ENCODE data around the gene EZH1.

GRCh38 chr17:41914467-41915012 is 4.2 kb downstream of the ACLY start:
- PRO-cap, result no peak

- PRO-cap, result no peak
Observed at GRCh38 chr17:42021374-42021881, 1.5 kb downstream of the NKIRAS2 start.

GRCh38 chr17:42101519-42102033 is 3.3 kb upstream of the ZNF385C start:
- PRO-cap, result no peak

DNA sequence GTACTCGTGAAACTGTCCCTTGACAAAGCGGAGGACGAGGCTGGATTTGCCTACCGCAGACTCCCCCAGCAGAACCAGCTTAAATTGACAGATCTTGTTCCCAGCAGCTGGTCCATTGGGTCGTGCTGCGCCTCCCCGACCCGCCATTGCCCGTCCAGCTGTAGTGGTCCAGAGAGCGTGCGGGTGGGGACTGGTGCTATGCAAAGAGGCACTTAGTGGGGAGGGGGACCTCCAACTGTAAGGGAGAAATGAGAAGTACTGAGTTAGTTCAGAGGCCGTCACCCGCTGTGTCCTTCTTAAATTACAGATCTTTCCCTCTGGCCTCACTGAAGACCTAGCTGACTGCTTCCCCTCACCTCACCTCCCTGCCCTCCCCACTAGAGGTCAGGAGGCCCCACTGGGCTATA is 7.8 kb downstream of the HSPB9 start:
- PRO-cap, result no peak

DNA sequence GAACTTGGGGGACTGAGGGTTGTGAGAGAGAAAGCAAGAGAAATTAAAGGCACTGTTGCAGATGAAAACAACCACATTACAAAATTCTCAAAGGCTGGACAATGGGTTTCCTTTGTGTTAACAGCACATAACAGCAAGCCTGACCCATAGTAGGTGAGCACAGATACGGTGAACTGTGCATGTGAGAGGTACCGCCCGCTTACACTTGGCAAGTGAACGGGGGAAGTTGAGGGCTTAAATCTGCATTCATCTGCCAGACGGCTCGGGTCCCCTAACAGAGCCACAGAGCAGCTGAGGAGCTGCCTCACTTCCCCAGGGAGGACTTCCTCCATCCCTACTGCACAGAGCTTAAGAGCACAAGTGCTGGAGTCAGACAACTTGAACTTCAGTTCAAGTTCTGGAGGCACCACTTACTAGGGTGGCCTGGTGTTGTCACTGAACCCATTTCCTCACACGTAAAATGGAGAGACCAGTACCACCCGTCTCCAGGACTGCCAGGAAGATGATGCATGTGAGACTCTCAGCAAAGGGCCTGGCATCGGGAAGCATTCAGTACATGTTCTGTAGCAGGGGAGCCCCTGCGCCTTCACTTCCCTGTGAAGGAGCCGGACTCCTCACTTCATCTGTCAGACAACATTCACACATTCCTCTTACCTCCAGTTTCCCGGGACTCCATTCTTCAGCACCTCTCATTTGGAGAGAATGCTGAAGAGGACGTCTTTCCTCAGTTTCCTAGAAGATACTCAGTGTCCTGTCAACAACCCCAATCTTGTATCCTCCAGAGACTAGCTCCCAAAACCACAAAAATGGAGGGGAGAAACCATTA is 13.3 kb downstream of the RAB5C start:
- PRO-cap, result no peak

DNA sequence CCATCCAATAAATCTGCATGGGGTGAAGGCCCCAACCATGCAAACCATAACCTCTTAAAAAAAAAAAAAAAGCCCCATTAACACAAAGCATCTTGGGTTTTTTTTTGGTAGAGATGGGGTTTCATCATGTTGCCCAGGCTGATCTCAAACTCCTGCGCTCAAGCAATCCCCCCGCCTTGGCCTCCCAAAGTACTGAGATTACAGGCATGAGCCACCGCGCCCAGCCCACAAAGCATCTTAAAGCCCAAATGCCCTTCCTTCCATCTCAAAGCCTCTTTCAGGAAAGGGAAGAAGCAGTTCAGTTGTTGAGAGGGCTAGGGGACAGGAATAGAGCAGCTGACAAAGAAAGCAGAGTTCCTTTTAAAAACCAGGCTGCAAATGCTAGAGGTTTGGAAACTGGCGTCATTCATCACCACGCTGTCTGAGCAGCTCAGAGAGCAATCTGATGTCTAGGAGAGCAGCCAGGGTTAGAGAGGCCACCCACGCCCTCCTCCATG is 12.6 kb downstream of the RAB5C start:
- PRO-cap, result no peak

DNA sequence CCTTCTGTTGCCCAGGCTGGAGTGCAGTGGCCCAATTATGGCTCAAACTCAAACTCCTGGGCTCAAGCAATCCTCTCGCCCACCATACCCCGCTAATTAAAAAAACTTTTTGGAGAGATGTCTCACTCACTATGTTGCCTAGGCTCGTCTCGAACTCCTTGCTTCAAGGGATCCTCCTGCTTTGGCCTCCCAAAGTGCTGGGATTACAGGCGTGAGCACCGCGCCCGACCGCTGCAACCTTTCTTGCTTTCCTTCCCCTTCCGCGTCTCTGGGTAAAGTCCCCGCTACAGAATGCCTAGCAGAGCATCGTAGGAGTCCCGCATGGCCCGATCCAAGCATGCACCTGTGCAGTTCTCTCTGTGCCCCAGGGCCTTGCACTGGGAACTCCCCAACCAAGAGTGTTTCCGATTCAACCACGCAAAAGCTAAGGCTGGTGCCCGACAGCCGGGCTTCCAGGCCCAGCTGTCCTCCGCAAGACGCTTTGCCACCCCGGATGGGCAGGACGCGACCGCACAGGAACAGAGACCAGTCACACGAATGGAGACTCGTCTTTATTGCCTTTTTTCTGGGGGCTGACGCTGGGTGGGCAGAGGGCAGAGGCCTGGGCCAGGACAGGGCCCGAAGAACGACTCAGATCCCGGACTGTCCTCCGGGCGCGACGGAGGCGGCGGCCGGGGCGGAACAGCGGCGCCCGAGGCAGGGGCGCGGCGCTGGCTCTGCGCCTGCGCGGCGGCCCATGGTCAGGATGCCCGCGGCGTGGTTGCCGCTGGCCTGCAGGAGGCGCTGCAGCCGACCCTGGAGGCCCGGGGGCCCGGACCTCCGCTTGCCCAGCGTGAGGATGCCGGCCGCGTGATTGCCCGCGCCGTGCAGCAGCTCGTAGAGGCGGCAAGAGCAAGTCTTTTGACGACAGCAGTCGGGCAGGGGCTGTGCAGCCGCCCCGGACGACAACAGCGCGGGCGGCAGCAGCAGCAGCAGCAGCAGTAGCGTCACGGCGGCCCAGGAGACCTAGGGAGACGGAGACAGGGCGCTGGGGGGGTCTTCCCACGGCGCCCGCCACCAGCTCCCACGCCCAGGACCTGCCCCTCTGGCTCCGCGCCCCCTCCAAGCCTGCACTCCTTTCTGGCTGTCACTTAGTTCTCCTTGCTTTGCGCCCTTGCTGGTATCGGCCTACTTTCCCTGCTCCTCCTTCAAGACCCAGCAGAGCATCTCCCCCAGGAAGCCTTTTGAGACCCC is 1.3 kb downstream of the HCRT start:
- PRO-cap, result no peak

DNA sequence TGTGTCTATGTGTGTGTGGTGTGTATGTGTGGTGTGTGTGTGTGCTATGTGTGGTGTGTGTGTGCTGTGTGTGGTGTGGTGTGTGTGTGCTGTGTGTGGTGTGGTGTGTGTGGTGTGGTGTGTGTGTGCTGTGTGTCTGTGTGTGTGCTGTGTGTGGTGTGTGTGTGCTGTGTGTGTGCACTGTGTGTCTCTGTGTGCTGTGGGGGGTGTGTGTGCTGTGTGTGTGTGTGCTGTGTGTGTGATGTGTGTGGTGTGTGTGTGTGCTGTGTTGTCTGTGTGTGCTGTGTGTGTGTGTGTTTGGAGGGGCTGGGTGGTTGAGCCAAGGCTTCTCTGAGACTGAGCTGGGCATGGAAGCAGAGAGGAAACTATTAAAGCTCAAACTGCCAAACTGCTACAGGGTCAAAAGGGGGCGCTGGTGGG is 27.6 kb upstream of the GHDC start:
- PRO-cap, result no peak

- PRO-cap, result unidirectional peak, minus-strand start at chr17:42248748
Observed at GRCh38 chr17:42248592-42249301, 27.4 kb downstream of the STAT5B start.

DNA sequence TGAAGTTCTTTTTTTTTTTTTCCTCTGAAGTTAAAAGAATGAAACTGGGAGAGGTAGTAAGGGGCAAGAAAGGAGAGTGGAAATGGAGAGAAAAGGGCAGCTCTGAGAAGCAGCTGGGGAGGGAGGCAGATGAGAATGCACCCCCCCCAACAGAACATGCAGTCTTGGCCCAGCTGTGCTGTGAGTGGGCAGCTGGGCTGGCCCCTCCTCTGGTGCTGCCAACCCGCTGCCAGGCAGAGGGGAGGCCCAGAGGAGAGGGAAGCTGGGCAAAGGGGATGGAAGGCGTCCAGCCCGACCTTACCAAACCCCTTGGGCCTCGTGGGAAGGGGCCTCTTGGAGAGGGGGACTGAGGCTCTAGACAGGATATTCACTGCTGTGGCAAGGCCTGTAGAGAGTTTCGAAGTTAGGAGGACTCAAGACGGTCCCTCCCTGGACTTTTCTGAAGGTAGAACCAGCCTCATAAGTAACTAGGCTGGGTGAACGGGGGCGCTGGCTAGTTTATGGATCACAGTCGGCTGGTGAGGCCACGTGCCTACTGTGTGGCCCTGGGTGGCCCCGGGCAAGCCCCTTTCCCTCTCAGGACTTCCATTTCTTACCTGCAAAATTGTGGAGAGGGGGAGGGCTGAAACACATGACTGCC is 987 bp upstream of the STAT5A start:
- PRO-cap, result unidirectional peak, plus-strand start at position 249 of the sequence; unidirectional peak, plus-strand start at position 496 of the sequence

GRCh38 chr17:42308016-42308516 is 19.8 kb downstream of the STAT5A start:
- PRO-cap, result no peak

- PRO-cap, result no peak
Observed at GRCh38 chr17:42317033-42318008, 29.0 kb downstream of the STAT5A start.

DNA sequence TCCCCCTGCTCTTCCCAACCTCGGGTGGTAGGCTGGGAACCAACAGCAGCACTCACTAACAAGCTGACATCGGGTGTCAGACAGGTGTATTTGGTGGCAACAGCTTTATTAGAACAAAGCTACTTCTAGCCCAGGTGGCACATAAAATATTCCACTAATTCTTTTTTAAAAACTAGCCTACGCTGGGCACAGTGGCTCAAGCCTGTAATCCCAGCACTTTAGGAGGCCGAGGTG is 35.5 kb downstream of the STAT5A start:
- PRO-cap, result no peak

- PRO-cap, result no peak
Observed at GRCh38 chr17:42337317-42337898, 49.1 kb downstream of the STAT5A start.

DNA sequence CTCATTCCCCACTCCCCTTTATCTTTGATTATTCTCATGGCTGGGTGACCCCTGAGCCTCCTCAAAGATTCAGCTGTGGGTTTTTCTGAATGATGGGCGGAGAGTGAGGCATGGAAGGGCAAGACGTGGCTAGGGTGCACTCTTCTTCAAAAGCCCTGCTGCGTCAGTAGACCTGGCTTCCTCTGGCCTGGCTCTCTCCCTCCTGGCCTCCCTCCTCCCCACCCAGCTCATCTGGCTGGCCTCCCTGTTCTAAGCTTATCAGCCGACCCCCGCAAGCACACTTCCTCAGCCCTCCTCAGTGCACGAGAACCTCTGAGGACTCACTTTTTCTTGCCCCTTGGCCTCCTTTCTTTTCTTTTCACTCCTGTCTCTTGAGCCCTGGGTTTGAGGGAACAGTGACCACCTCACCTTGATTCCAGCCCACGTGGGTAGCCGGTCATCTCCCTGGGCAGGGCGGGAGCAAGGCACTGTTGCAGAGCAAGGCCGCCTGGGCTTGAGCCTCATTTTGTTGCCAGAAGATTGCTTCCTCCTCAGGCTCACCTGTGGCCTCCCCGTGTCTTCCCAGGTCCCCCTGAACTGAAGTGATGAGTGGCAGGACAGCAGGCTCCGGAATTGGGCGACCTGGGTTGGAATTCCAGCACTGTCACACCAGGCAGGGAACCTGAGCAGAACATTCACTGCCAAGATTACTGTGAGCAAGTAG is 19.7 kb upstream of the NAGLU start:
- PRO-cap, result no peak

- PRO-cap, result no peak
Observed at GRCh38 chr17:42548106-42548979, 4.4 kb upstream of the HSD17B1 start.

GRCh38 chr17:42744134-42745312 is at the start of gene EZH1:
Gene EZH1 (minus strand): TSS chr17:42745040.
- PRO-cap, result unidirectional peak, plus-strand start at chr17:42744489; bidirectional peak, plus-strand start at chr17:42744793, minus-strand start at chr17:42744683; bidirectional peak, plus-strand start at chr17:42745144, minus-strand start at chr17:42745034

DNA sequence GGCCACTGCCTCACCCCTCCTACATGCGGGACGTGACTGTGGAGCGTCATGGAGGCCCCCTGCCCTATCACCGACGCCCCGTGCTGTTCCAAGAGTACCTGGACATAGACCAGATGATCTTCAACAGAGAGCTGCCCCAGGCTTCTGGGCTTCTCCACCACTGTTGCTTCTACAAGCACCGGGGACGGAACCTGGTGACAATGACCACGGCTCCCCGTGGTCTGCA is 688 bp downstream of the AOC3 start:
- PRO-cap, result bidirectional peak, plus-strand start at position 112 of the sequence, minus-strand start outside the sequence

GRCh38 chr17:42879587-42880037 is 21.0 kb upstream of the G6PC1 start:
- PRO-cap, result no peak

DNA sequence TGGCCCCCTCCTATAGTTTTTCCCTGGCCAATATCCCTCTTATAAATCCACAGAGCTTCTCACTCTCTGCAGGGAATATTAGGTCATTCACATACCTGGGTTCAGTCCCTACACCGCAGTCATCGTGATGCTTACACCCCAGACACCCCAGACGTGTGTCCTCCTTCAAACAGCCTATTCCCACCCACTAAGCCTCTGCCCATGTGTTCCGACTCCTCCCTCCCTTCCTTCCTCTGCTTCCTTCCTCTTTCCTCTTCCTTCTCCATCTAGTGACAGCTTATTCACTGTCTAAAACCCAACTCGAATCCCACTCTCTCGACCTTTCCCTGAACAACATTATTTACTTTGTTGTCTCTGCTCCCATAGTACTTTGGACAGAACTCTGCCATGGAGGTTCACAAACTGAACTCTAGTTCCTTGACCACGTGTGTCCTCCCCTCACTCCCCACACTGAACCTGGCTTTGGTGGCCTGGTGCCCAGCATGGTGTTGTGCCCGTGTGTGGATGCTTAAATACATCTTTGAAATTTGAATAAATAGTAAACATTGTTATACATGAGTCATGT is 14.3 kb upstream of the G6PC1 start:
- PRO-cap, result no peak

All from ascending aorta (tissue), 1 donor.